Measurements from ENCODE around the genes ATP1A3, ZNF574 and POU2F2.

GRCh38 chr19:41478468-41478771 is 35.5 kb downstream of the ERICH4 start:
- RRBS = no CpG with 5 or more reads among the region's 6 CpGs

GRCh38 chr19:41480203-41480831 is 37.4 kb downstream of the ERICH4 start:
- RRBS = no CpG with 5 or more reads among the region's 15 CpGs

- RRBS = no CpG with 5 or more reads among the region's 17 CpGs
Measured at GRCh38 chr19:41521170-41521841, 54.7 kb upstream of the CEACAM21 start.

DNA sequence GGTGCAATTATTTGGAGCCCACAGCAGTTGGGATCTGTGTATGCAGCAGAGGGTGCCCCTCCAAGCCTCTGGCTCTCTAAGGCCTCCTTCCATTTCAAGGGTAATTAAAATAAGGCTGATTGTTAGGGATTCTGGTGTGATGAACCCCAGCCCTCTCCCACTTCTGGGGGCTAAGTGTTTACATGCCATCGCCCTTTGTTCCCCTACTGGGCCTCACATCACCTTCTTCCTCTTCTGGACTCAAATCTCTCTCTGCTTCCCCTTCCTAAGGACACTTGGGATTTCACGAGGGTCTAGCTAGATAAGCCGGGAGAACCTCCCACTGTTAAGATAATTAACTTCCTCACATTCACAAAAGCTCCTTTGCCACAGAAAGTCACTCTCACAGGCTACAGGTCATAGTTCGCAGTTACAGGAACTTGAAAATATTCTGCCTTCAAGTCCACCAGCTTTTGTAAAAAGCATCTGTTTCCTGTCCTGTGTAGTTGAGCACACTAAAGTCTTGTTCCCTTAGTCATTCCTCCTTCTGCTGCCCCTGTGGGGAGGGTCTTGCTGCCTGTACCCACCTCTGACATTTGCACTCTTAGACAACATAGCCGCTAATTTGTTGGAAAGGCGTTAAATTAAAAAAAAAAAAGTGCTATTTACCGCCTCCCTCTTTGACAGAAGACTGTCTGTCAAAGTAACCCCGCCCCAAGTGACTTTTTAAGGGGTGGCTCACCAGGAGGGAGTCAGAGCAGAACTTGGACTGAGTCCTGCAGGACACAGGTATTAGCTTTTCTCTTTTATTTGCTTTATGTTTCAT is 27.0 kb upstream of the CEACAM21 start:
- RRBS = no CpG with 5 or more reads among the region's 8 CpGs

DNA sequence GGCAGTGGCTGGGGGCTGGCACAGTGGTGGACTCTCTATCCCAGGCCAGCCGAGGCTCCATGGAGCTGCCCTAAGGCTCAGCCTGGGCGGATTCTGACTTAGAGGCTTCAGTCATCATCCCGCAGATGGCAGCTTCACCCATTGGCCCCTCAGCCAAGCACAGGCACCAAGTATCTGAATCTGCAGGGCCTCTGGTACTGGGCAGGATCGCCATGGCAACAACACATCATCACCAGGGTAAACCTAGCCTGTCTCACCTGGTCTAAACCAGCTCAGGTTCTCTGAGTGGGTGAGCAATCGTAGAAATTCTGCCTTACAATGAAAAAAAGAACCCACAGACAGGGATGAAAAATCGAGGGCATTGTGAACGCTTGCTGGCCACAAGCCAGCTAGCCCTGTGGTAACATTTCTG is 12.1 kb upstream of the CEACAM21 start:
- RRBS = no CpG with 5 or more reads among the region's 7 CpGs

- RRBS = no CpG with 5 or more reads among the region's 3 CpGs
Measured at GRCh38 chr19:41663255-41663701, 24.8 kb downstream of the CEACAM7 start.

- RRBS = no CpG with 5 or more reads among the region's 5 CpGs
Measured at GRCh38 chr19:41735214-41735718, 20.1 kb upstream of the CEACAM6 start.

DNA sequence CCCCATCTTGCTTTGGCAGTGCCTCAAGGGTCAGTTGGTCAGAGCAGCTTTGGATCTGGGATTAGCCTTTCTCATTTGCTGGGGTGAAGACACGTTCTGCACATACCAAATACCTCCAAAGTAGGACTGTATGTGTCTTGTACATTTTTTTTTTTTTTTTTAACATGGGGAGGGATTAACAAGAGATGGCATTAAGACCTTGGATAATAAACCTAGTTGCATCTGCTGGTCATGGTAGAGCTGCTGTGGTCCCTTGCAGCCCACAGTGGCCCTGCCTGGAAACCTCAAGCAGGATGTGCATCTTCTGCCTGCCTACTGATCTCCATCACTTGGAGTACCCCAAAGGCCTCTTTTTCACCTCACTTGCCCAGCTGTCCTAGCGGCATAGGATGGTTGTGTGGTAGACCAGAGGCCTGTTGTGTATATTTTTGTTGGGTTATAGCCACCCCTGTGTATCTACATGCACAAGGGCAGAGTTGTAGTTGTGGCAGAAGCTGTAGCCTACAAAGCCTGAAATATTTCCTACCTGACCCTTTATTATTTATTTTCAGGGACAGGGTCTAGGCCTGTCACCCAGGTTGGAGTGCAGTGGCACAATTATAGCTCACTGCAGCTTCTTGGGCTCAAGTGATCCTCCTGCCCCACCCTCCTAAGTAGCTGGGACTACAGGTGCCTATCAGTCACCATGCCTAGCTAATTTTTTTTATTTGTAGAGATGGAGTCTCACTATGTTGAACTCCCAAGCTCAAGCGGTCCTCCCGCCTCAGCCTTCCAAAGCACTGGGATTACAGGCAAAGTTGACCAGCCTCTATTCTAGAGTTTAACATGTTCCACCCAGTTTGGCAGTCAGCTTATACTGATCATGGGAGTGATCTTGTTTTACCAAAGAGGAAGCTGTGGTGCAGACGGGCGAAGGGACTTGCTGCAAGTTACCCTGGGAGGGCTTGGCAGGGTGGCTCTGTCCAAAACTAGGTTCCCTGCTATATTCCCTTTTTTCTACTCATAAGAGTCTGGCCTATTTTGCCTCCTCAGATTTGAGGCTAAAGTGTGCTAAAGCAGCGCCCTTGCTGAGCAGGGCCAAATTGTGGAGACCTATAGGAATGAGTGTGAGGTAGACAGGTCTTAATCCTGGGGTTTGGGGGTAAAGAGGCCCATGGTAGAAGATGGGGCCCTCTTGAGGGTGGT is 2.8 kb downstream of the RPS19 start:
- RRBS = no CpG with 5 or more reads among the region's 7 CpGs

GRCh38 chr19:41883765-41884968 is 1.2 kb downstream of the ARHGEF1 start:
- RRBS = 4% methylated on average over 11 of the region's 71 CpGs

GRCh38 chr19:41907178-41907694 is 21.0 kb downstream of the ERFL start:
- RRBS = no CpG with 5 or more reads among the region's 16 CpGs

- RRBS = no CpG with 5 or more reads among the region's 14 CpGs
Measured at GRCh38 chr19:41908362-41908699, 19.9 kb downstream of the ERFL start.

DNA sequence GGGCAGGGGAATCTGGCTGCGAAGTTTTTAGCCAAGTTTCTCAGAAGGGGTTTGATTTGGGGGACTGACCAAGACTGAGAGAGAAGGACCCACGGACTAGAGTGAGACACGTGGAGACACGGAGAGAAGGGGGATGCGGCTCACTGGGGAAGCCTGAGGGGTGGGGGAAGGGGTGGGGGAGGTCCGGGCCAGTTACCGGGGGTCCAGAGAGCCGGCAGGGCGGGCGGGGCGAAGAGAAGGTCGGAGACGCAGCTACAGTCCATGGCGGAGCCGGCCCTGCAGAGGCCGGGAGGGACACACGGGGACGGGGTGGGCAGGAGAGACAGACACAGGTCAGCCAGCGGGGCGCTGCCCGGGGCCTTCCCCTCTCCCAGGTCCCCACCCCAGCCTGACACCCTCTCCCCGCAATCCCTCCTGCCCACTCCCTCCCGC is 15.6 kb downstream of the ERFL start:
- RRBS = 5% methylated on average over 15 of the region's 23 CpGs

DNA sequence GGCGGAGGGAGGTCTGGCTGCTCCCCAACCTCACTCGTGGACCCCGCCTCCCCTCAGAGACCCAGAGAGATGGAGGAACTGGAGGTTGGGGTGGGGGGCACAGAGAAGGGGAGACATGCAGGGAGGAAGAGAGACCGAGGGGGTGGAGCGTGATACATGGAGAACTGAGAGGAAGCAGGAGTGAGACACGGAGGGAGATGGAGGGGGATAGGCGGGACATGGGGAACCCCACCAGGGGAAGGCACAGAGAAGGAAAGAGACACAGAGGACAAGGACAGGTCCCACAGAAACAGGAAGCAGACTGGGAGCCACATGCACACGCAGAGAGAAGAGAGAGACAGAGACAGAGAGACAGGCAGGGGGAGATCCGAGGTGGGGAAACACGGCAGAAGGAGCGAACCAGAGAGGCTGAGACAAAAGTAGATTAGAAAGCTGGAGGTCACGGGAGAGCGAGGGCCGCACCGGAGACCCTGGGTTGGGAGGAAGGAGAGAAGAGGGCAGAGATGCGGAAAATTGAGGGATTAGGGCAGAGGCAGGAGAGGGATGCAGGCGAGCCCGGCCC is 7.0 kb downstream of the ERFL start:
- RRBS = 41% methylated on average over 3 of the region's 18 CpGs

- RRBS = 6% methylated on average over 12 of the region's 69 CpGs
Measured at GRCh38 chr19:41993922-41994595, at the start of gene ATP1A3. TSS of gene ATP1A3 (minus strand) at chr19:41994230.

DNA sequence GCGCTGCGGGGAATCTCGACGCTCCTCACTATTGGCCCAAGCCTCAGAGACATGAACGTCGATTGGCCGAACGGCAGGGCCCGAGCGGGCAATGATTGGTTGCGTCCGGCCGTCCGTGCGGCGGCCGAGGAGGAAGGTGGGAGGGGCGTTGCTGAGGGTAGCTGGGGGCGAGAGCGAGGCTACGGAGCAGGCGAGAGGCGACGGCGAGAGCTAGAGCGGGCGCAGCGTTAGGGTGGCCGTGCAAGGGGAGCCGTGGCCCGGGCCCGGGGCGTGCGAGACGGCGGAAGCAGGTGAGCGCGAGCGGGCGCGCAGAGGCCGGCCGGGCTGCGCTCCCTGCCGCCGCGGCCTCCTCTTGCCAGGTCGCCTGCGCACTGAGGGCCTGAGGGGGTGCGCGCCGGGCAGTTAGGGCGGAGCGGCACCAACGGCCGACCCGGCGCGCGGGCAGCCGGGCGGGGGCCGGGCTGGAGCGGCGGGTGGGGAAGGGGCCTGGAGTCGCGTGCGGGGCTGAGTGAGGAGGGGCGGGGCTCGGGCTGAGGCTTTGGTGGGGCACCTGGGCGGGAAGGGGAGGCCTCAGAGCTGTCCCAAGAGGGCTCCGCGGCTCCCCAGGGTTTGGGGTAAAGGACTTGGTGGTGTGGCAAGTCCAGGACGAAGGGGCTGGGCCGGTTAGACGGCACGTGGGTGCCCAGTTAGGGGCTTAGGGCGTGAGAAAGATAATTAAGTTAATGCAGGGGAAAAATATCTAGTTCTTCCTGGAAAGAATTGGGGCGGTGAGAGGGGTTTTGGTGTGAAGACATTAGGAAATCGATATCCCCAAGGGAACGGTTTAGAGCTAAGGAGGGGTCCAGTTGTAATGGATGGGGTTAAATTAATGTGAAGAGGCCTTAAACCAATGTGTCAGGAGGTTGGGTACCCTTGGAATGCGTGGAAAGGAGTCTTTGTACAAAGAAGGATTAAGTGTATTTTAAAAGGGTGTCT is at the start of gene ZNF574:
ZNF574 (plus strand) TSS at position 170 of the 975 bp plus-strand sequence.
- RRBS = 4% methylated on average over 22 of the region's 82 CpGs

GRCh38 chr19:42080369-42081331 is 4.7 kb downstream of the ZNF574 start:
- RRBS = 95% methylated on average over 14 of the region's 52 CpGs

- RRBS = no CpG with 5 or more reads among the region's 15 CpGs
Measured at GRCh38 chr19:42121137-42122182, 10.8 kb downstream of the POU2F2 start.

- RRBS = 12% methylated on average over 6 of the region's 19 CpGs
Measured at GRCh38 chr19:42132202-42132972, at the start of gene POU2F2. TSS of gene POU2F2 (minus strand) at chr19:42132446.

GRCh38 chr19:42176556-42177654 is 40.6 kb downstream of the DEDD2 start:
- RRBS = no CpG with 5 or more reads among the region's 98 CpGs

DNA sequence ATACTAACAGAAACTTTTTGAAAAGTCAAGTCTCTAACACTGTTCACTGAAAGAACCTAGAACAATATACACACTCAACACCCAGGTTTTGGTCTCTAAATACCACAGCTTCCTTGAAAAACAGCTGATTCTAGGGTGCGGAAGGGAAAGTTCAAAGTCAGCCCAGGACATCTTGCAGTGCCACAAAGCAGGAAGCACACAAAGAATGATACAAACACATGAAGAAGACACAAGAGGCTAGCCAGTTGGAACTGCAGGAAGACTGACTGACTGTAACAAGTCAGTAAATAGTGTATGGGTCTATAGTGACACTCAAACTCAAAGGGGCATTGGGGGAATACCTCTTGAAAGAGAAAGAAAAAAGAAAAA is 4.6 kb downstream of the DEDD2 start:
- RRBS = no CpG with 5 or more reads among the region's 1 CpG